UCH-1 (cell line): ENCODE measurements around the gene TUBB8.

DNA sequence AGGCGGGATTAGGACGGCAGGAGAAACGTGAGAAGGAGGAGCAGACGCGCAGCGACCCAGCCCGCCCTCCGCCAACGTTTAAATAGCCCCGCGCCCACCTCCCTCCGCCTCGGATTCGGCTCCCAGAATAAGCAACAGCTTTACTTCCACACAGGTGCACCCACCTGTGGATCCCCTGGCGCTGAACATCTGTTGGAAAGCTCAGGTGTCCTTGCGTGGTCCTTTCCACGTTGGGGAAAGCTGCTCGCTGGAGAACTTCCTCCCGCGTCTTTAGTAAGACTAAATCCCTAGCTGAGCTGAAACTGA is at the start of gene TUBB8:
Gene TUBB8, minus strand, starts transcription at position 53 of the 306 bp plus-strand sequence.
- RRBS, result no CpG with 5 or more reads among the region's 20 CpGs

- RRBS, result 12% methylated on average over 4 of the region's 70 CpGs
Measured at GRCh38 chr10:73425-74286, 24.6 kb upstream of the TUBB8 start.

GRCh38 chr10:133378-133916 is 1.8 kb upstream of the ZMYND11 start:
- RRBS, result no CpG with 5 or more reads among the region's 5 CpGs

GRCh38 chr10:201581-201935 is 66.3 kb downstream of the ZMYND11 start:
- RRBS, result no CpG with 5 or more reads among the region's 7 CpGs

DNA sequence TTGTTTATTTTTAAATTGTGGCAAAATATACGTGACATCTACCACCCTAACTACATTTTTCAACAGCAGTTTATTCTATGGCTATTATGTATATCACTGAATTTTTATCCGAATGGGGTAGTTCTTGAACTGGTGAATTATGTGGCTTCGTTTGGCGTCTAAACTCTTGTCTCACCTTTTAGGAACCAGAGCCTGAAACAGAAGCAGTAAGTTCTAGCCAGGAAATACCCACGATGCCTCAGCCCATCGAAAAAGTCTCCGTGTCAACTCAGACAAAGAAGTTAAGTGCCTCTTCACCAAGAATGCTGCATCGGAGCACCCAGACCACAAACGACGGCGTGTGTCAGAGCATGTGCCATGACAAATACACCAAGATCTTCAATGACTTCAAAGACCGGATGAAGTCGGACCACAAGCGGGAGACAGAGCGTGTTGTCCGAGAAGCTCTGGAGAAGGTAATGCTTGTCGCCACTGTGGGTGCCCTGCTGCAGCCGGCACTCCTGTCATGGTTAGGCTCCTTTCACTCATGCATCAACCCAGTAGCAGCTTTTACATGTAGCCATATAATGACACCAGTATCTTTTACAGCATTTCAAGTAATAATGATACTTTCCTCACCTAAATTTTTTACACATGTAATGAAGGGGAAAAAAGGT is 113.0 kb downstream of the ZMYND11 start:
- RRBS, result 92% methylated on average over 4 of the region's 18 CpGs

DNA sequence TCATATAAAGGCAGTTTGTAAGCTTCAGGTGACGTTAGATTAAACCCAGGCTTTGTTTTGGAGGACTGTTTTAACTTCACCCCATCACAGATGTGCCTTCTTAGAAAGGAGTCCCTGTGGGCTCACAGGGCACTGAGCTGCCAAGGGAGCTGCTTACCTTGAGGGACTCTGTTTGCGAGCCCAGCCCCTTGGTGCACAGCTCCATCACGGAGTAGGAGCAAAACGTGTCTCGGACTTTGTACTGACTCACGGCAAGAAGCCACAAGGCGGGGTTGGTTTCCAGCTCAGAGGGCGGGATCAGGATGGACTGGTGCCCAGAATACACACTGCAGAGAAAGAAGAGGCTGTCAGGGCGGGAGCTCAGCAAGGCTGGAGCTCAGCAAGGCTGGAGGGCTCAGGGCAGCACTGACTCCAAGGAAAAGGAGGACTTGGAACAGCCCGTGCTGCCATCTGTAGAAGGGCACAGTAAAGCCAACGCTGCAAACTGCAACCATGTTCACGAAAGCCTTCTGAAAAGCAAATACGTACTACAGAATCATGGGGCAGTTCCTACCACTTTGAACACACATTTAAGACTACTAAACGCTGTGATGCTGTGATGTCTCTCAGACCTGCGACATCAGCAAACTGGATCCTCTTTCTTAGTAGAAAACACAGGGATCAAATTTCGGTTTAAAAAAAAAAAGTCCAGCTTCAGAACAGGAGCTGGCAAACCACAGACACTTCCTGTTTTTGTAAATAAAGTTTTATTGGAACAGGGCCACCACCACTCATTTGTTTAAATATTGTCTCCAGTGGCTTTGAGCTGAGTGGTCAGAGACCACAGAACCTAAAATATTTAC is 194.2 kb downstream of the ZMYND11 start:
- RRBS, result no CpG with 5 or more reads among the region's 16 CpGs

GRCh38 chr10:422086-423069 is 267.1 kb downstream of the DIP2C start:
- RRBS, result 83% methylated on average over 8 of the region's 36 CpGs

DNA sequence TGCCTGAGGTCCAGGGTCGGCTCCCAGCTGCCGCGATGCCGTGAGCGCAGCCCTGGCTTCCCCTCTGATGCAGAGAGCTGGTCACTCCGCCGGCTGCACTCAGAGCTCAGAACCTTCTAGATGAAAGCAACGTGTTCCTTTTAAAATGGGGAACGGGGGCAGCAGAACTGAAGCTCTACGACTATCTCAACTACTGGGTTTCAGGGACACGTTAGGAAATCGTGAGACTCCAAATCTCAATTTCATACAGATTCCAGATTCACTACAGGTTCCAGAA is 84.4 kb downstream of the DIP2C start:
- RRBS, result no CpG with 5 or more reads among the region's 12 CpGs

DNA sequence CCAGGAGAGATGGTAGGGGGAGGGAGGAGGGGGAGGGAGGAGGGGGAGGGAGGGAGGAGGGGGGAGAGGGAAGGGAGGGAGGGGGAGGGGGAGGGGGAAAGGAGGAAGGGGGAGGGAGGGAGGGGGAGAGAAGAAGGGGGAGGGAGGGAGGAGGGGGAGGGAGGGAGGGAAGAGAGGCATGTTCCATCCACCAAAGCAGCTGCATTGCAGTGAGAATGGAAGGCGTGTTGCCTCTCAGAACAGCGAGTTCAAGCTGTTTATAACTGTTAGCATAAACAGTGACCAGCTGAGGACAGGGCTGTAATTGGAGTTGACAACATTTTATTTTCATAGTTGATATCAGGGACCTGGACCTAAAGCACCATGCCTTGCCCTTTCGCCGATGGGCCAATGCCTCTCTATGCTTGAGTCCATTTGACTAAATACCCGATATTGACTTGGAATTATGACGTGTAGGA is 67.2 kb downstream of the DIP2C start:
- RRBS, result no CpG with 5 or more reads among the region's 6 CpGs

GRCh38 chr10:661702-662373 is 27.6 kb downstream of the DIP2C start:
- RRBS, result no CpG with 5 or more reads among the region's 18 CpGs

- RRBS, result no CpG with 5 or more reads among the region's 27 CpGs
Measured at GRCh38 chr10:663695-664689, 25.5 kb downstream of the DIP2C start.

- RRBS, result no CpG with 5 or more reads among the region's 21 CpGs
Measured at GRCh38 chr10:665395-665896, 24.0 kb downstream of the DIP2C start.

DNA sequence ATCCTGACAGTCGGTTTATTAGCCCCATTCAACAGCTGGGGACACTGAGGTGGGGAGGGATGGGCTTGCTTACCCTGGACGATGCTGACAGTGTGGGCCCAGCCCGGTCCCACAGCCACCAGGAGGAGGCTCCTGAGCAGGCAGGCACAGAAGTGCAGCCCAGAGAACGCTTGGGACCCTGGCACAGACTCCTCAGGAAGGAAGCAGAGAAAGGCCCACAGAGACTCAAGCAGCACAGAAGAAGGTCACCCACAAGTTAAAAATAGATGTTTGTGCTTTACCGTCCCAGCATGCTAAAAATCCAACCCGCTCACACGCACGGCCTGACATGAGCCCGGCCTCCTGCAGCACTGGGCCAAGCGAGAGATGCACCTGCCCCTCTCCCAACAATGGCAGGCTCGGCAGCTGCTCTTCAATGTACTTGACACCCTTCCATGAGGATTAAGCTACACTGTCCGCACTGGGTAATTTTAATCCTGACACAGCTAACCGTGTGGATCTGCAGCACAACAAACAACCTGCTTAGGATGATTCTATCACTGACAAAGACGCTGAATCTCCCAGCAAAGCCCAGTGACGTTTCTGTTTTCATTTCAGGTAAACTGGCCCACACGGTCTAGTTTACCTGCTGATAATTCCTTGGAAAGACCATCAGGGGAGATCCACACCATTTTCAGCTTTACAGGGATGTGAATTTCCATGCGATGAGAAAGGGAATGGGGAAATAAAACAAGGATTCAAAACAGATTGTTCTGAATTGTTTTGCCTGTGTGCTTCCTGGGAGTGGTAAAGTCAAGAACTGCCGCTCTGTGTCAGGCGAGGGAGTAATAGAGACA is 9.3 kb downstream of the DIP2C start:
- RRBS, result no CpG with 5 or more reads among the region's 19 CpGs

DNA sequence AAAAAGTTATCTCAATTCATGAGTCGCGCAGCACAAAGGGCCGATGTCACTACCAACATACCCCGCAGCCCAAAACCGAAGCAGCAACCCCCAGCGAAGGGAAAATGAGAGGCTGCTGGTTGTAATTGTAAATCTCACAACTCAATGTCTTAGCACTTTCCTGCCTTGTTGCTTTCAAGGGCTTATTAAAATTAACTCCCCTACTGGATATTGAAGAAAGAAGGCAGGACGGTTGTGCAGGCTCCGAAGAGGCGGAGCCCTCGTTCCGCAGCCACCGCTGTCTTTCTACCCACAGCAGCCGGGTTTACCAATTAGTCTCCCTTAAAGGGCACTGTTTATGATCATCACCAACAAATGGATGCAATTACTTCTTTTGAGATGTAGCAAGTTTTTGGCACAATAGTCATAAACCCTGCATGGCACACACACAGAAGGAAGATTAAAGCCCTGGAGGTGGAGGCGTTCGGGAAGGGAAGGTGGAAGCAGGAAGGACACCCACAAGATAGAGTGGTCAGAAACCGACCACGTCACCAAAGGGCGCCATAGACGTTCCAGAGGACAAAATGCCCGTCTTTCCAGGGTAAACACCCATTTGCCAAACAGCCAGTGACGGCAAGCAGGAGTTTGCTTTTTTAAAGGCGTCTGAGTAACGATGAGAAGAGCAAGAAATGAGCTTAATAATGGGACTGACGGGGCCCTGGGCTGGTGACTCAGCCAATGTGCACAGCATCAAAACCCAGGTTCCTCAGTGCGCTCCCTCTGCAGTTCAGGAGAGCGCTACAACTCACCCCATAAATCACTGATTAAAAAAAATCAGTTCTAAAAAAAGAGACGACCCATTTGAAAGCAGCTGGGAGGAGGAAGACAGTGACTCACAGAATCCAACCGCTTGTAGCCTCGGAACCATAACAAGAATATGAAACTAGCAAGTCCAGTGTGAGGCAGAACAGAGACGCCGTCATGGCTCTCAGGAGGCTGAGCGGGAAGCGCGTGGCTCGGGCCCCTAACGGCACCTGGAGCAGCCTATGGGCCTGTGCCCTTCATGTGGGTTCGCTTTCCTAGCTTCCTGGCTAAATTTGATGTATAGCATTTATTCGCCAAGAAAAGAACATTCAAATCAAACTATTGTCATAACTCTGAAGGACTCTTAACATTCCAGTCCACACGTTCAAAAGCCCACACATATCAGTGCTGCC is 6.0 kb downstream of the DIP2C start:
- RRBS, result no CpG with 5 or more reads among the region's 39 CpGs

- RRBS, result no CpG with 5 or more reads among the region's 7 CpGs
Measured at GRCh38 chr10:906039-906806, 25.3 kb downstream of the LARP4B start.

DNA sequence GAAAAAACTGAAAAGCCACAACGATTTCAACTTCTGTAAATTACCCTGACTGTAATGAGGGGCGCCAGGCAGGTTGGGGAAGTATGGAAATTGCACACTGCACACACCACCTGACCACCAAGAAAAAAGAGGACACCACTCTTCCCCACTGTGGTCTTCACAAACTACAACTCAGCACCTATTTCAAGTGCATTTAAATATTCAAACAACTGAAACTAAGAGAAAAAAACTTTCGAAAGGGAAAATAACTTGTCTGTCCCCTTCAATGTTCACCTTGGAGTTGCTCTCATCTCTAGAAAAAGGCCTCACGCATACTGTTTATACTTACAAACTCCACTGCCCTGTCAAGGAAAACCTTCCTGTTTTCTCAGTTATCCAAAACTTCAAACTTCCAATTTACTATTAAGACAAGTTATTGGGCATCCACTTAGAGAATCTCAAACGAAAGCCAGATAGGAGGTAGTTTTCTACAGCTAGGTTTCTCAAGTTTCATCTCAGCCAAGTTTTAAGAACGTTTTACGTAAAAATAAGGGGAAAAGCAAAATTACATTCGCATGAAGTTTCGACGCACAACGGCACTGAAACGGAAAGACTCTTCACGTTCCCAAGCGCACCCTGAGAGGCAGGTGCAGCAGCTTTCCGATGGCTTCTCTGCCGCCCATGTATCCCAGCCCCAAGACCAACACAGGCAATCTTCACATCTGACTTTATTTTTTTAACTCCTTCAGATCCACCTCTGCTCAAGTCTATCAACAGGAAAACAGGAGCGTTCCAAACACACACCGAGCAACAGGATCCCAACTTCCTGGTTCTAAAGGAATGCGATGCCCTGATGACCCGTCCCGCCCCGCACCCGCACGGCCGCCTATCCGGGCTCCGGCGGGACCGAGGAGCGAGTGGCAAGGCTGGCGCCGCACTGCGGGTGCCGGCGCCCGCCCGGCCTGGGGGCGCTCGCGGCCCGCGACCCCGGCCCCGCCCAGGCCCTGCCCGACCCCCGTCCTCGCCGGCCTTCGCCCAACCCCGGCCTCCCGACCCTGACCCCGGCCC is 1.2 kb downstream of the LARP4B start:
- RRBS, result 4% methylated on average over 14 of the region's 52 CpGs

DNA sequence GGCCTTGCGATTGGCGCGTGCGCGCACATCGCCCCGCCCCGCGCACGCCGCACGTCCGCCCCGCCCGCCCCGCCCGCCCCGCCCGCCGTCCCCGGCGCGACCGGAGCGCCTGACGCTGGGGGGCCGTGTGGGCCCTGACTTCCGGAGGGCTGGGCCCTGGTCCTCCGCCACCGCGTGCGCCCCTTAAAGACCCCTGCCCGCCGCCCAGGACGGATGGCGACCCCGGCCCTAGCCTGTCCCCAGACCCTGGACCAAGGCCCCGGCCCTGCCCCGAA is 346 bp upstream of the LARP4B start:
- RRBS, result 3% methylated on average over 13 of the region's 39 CpGs

DNA sequence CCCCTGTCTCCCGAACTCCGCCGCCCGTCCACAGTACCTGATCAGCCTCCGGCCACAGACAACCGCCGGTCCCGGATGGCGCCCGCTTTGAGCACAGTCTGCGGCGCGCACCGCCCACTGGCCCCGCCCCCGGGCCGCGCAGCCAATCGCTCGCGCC is 214 bp downstream of the IDI1 start:
- RRBS, result 2% methylated on average over 14 of the region's 21 CpGs

DNA sequence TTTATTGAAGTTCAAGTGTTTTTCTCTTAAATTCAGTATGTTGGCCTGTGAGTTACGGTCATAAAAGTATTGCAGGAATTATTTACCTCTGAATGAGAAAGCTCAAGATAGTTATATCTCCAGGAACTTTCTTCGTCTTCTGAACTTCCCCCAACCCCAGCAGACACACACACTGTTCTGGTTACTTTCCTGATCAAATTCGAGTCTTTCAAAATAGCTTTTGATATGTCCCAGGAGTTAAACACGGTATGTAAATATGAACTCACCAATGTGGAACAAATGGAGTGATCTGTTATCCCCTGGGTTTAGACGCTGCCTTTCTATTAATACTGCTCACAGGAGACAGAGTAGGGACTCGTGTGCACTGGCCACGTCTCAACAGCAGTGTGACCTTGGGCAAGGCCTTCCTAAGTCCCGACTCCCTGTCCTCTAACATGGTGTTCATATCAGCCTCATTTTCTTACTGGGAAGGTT is 1.7 kb downstream of the WDR37 start:
- RRBS, result no CpG with 5 or more reads among the region's 8 CpGs

GRCh38 chr10:1097098-1097304 is 40.8 kb downstream of the WDR37 start:
- RRBS, result no CpG with 5 or more reads among the region's 6 CpGs